OCI-LY7 (cell line): ENCODE results near the gene TRAPPC2B.

GRCh38 chr19:55711884-55712263 lies 26.3 kb downstream of the NLRP9 start:
- PRO-cap = no peak
- RAMPAGE, long total RNA = no peak

DNA sequence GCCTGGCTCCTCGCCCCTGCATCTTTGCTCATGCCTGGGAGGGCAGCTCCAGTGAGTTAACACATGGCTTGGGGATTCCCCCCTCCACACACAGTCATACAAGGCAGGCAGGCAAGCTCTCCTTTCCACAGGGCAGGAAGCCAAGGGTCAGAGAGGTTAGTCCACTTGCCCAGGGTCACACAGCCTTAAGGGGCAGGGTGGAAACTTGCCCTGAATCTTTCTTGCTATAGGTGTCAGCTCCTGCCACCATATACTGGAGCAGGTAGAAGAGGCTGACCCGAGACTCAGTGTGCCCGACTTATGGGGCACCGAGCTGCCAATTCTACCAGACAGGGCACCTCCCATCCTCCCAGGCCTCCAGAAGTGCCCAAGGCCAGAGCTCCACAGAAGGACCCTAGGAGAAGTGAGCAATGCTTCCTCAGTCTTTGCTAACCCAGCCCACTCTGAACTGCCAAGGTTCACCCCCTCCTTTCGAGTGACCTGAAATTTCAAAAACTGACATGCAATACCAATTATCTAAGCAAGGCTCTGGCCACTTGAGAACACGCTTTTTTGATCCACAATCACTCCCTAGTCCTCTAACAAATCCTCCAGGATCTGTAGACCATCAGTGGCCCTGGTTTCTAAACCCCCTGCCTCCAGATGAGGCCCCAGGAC lies 35.2 kb downstream of the ZNF787 start:
- PRO-cap = no peak
- RAMPAGE, long total RNA = no peak

- PRO-cap = no peak
- RAMPAGE, long total RNA = no peak
Measured at GRCh38 chr19:56086997-56088339, 33.6 kb downstream of the ZNF787 start.

DNA sequence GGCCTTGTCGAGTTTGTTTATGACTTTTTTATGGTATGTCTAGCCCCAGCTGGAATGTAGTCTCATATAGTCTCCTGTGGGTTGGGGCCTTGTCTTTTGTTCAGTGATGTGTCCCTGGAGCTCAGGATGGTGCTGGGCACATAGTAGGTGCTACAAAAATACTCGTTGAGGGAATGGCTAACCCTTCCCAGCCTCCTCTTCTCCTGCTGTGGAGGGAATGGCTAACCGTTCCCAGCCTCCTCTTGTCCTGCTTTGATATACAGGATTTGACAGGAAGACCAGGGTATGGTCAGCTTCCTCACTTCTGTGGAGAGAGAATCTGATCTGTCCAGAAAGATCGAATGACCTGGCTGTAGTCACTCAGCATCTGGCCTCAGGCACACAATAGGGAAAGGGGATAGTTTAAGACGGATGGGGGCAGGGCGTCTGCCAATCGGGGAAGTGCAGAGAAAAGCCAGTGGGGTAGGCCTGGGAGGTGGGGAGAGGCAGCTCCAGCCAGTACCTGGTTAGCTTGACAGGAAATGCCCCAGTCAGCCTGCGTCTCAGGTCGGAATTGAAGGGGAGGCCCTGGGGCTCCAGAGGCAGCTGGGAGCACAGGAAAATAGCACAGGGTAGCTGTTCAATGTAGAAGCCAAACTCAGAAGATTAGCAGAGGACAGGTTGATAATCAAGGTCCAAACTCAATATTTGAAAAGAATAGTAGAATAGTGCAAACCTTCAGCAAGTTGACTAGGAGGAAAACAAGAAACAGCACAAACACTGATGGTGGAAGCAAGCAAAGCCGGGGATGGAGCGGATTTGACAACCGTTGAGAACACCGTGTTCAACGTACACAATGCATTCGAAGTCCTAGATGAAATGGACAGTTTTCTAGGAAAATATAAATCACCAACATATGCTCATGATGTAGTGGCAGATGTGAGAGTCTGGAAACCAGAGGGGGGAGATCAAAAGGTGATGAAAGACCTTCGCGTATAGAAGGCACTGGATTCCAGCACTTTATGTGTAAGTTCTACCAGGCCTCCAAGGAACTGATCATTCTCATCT lies 12.5 kb downstream of the ZNF444 start:
- PRO-cap = no peak
- RAMPAGE, long total RNA = no peak

- PRO-cap = no peak
- RAMPAGE, long total RNA = no peak
Measured at GRCh38 chr19:56301096-56301407, 13.6 kb downstream of the ZSCAN5A start.

GRCh38 chr19:56301631-56302181 lies 12.9 kb downstream of the ZSCAN5A start:
- PRO-cap = no peak
- RAMPAGE, long total RNA = no peak

- PRO-cap = no peak
- RAMPAGE, long total RNA = no peak
Measured at GRCh38 chr19:56305891-56306510, 8.6 kb downstream of the ZSCAN5A start.

DNA sequence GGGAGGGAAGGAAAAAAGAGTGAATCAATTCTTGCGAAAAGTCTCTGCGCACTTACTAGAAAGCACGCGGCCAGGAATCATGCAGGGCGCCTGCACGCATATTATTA lies 421 bp downstream of the ZSCAN5A start:
- PRO-cap = no peak
- RAMPAGE, long total RNA = no peak

- PRO-cap = unidirectional peak, minus-strand start at chr19:56322004
- RAMPAGE, long total RNA = no peak
Measured at GRCh38 chr19:56321861-56322228, 7.2 kb upstream of the ZSCAN5A start.

GRCh38 chr19:56367831-56368660 lies 25.3 kb downstream of the ZNF582 start:
- PRO-cap = no peak
- RAMPAGE, long total RNA = no peak

- PRO-cap = no peak
- RAMPAGE, long total RNA = no peak
Measured at GRCh38 chr19:56477665-56478238, 607 bp upstream of the ZNF667 start.

DNA sequence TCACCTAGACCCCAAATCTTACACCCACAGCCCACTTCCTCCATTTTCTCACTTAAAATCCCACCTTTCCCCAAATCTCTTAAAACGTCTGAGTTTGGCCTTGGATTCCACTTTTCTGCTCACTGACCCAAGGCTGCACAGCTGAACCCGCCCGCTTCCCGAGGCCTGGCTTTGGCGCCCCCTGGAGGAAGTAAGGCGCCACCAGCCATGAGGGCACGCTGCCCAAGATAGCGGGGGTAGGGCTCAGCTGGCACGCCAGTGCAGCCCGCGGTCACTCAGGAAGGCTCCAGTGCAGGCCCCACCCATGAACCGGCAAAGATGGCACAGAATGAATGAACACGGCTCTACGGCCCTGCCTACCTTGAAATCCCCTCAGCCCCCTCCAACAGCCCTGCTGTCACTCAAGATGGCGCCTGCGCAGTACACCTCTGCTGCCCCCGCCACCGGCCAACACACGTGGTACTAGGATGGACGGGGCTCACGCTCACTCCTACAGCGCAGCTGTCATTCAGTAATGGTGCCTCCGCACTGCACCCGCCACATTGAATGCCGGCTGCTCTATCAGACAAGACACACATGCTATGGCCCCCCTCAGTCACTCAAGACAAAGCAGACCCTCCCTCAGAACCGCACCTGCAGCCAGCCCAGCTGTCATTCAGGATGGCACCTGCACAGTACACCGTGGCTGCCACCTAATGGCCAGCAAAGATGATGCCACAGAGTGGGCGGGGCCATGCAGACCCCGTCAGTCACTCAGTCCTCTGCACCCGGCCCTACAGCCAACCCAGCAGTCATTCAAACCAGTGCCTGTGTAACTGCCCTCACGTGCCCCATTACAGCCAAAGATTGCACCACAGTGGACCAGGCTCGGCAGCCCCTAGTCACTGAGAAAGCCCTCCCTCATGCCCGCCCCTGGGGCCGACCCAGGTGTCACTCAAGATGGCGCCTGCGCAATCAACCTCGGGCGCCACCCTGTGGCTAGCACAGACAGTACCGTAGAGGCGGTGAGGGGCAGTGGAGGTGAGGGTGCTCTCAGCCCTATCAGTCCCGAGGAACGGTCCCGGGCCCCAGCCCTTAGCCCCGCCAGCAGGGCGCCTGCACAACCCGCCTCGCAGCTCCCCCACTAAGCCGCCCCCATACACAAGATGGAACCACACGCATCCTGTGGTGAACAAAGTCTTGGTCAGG lies 2.7 kb downstream of the PEG3 start:
- PRO-cap = no peak
- RAMPAGE, long total RNA = no peak

- PRO-cap = no peak
- RAMPAGE, long total RNA = no peak
Measured at GRCh38 chr19:56966811-56967432, 126.4 kb upstream of the PEG3 start.

- PRO-cap = no peak
- RAMPAGE, long total RNA = no peak
Measured at GRCh38 chr19:56969522-56970226, 129.1 kb upstream of the PEG3 start.

DNA sequence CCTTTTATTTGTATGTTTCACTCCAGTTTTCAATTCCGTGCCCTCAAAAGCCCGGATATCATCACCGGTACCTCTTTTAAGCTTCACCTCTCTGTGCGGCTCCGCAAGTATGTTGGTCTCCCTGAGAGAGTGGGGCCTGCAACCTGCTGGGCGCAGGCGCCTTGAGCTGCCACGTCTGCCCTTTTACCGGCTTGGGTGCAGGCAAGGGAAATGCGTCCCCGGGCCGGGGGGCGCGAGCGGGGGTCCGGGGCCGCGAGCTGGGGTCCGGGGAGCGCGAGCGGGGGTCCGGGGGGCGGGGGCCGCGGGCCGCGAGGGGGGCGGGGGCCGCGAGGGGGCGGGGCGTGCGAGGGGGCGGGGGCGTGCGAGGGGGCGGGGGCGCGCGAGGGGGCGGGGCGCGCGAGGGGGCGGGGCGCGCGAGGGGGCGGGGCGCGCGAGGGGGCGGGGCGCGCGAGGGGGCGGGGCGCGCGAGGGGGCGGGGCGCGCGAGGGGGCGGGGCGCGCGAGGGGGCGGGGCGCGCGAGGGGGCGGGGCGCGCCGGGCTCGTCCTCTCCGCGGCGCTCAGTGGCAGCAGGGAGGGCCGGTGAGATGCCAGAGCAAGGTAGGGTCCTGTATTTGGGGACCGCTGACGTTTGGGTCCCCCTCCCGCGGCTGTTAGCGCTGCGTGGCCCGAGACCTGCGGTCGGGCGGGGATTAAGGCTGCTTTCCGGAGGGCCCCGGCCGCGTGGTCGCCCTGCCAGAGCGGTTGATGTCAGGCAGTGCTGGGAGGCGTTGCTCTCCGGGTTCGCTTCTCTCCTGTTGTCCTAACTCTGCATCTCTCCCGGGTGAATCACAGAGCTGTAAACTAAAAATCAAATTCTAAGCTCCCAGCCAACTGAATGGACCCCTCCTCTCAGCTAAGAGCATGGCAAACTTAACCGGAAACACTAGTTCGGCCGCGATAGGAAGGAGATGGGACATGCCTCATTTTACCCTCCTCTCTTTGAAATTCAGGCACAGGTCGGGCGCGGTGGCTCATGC lies 4.7 kb upstream of the DUXA start:
- PRO-cap = no peak
- RAMPAGE, long total RNA = no peak

GRCh38 chr19:57211971-57213189 lies 18.4 kb upstream of the AURKC start:
- PRO-cap = no peak
- RAMPAGE, long total RNA = no peak

GRCh38 chr19:57302483-57303069 lies 17.7 kb upstream of the ZNF543 start:
- PRO-cap = no peak
- RAMPAGE, long total RNA = no peak

DNA sequence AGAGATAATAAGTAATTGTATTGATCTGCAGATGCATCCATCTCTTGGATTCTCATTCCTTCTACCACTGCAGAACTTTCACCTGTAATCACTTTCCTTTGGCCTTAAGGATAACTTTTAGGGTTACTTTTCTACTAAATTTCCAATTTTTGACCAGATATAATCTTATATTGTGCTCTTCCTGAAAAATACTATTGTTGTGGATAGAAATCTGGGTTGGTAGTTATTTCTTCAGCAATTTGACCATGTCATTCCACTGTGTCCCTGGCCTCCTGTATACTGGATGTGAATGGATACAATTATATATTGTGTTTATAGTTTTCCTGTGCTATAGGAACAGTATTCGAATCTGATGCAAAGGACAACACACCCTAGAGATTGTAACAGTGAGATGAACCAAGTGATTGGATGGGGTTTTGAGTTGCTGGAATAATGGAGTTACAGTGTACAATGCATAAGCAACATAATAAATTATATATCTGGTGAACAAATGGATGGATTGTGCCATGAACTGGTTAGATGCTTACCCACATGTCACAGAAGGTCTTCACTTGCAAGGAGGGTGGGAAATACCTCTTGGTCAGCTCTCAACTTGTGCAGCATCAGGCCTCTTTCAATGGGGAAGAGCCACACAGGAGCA lies 12.1 kb upstream of the ZNF543 start:
- PRO-cap = no peak
- RAMPAGE, long total RNA = no peak

DNA sequence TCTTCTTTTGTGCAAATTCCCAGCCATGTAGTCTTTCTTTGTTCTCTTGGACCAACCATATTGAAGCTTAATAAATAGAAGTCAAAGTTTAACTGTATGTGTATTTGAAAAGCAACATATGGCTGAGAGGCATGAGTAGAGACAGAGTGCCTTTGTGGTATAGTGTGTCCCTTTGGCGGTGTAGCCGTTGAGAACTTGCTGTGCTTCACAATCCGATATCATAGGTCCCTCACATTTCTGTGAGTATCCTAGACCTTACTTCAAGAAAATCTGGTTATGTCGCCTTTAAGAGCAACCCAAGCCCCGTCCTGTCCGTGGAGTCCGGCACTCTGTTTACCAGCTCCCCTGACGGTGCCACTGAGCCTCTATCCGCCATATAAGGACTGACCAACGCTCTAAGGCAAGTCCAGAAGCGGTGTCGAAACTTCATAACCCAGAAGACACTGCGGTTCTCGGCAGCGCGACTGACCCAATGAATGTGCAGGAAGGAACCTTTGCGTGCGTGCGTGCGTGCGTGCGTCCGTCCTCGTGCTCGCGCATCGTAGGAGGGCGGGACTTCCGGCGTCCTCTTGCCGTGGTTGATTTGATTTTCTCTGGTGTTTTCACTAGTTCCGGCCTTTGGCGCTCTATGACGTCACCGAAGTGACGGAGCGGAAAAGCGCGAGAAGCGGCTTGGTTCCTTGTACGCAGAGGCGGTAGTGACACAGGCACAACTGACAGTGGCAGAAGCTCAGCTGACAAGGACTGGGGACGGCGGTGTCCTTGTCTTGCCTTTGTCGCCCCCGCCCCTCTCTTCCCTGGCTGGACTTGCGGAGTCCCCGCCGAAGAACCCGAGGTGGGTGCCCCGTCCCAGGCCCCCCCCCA lies at the start of gene TRAPPC2B:
TSS of gene TRAPPC2B (plus strand) at position 683 of the 864 bp plus-strand sequence.
- PRO-cap = bidirectional peak, plus-strand start at position 683 of the sequence, minus-strand start at position 385 of the sequence
- RAMPAGE, long total RNA = no peak

GRCh38 chr19:57493228-57494248 lies 6.0 kb downstream of the ZNF419 start:
- PRO-cap = no peak
- RAMPAGE, long total RNA = no peak